LNCaP clone FGC (cell line): Measurements from ENCODE around the genes REG1A, LRRTM1 and TMSB10.

- RRBS, 2 experiments, result no CpG with 5 or more reads among the region's 3 CpGs
These were observed 58.3 kb downstream of the HK2 start for GRCh38 chr2:74892128-74892683.

GRCh38 chr2:74918982-74919276 lies 39.5 kb upstream of the POLE4 start:
- RRBS, 2 experiments, result no CpG with 5 or more reads among the region's 5 CpGs

- RRBS, 2 experiments, result no CpG with 5 or more reads among the region's 5 CpGs
These were observed 144.0 kb downstream of the EVA1A start for GRCh38 chr2:75416456-75417355.

GRCh38 chr2:75518616-75519076 lies 42.1 kb downstream of the EVA1A start:
- RRBS, 2 experiments, result no CpG with 5 or more reads among the region's 5 CpGs

DNA sequence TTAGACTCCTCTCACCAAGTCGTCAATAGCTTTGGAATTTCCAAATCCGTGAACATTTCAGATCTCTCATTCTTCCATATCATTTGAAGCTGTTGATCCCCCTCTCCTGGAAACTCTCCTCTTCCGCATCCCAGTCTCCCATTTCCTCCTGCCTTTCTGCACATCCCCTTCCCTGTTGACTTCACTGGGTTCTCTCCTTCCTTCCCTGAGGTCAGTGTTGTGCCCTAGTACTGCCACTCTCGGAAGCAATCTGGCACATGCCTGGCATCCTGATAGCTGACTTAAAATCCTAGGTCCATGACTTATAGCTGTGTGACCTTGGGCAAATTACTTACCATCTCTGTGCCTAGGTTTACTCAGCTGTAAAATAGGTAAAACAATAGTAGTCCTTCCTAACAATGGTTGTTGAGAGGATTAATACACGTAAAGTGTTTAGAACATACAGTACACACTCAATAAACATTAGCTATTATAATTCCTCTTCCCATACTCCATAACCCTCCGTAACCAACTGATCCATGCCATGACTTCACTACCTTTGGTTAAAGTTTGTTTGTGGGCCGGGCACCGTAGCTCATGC lies 9.3 kb downstream of the EVA1A start:
- RRBS, 2 experiments, result no CpG with 5 or more reads among the region's 8 CpGs

- RRBS, 2 experiments, result no CpG with 5 or more reads among the region's 2 CpGs
These were observed 30.2 kb downstream of the GCFC2 start for GRCh38 chr2:75680365-75681103.

DNA sequence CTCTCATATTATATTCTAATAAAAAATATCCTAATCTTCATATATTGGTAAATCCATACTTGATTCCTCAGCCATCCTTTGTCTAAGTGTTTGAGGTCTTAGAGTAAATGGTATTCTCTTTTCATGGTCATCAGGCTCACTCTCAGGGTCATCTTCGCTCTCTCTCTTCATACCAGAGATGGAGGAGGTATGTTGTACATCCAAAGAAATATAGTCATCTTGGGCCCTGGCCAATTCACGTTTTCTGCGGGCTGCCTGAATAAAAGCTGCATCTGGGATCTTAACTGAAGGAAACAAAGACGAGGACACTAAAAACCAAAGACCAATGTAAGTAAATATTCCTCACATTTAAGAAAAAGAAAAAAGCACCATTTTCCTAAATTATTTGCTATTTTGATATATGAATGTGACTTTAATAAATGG lies 8.6 kb downstream of the GCFC2 start:
- RRBS, 2 experiments, result no CpG with 5 or more reads among the region's 4 CpGs

DNA sequence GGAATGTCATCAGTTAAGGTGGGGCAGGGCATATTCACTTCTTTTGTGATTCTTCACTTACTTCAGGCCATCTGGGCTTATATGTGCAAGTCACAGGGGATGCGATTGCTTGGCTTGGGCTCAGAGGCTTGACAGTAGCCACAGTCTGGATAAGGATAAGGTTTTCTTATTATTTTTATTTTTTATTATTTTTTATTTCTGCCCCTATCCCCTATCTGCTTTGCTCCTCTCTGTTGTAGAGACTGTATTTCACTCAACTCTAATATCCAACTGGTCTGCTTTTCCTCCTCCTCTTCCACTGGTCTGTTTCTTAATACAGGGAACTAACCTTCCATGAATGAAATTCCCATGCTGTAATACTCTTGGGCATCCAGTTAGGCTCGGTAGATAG lies 868.9 kb upstream of the GCFC2 start:
- RRBS, 2 experiments, result no CpG with 5 or more reads among the region's 2 CpGs

DNA sequence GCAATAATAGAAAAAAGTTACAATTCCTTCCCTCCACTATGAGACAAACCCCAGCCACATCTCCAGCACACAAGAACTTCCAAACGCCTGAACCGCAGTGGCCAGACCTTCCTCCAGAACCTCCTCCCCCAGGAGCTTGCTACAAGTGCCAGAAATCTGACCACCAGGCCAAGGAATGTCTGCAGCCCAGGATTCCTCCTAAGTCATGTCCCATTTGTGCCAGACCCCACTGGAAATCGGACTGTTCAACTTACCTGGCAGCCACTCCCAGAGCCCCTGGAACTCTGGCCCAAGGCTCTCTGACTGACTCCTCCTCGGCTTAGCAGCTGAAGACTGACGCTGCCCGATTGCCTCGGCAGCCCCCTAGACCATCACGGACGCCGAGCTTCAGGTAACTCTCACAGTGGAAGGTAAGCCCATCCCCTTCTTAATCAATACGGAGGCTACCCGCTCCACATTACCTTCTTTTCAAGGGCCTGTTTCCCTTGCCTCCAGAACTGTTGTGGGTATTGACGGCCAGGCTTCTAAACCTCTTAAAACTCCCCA lies 431.6 kb downstream of the LRRTM4 start:
- RRBS, 2 experiments, result no CpG with 5 or more reads among the region's 13 CpGs

- RRBS, 2 experiments, result no CpG with 5 or more reads among the region's 6 CpGs
These were observed 8.9 kb downstream of the LRRTM4 start for GRCh38 chr2:77513213-77513723.

- RRBS, 2 experiments, result no CpG with 5 or more reads among the region's 4 CpGs
These were observed 403.9 kb upstream of the REG3G start for GRCh38 chr2:78621691-78621905.

DNA sequence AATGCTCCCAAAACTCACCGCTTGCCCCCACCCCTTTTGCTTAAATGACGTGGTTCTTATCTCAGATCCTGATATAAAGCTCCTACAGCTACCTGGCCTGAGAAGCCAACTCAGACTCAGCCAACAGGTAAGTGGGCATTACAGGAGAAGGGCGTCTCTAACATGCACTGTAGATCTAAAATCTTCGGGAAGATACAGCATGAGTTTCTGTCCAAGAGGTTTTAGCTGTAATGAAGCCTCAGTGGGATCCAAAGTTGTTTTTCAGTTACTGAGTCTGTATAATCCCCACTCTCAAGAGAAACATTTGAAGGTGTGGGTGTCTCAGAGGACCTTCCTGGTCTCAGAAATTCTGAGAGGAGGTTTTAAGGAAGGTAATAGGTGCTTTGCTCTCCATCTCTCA lies at the start of gene REG1A:
Gene REG1A, plus strand, starts transcription at position 101 of the 400 bp plus-strand sequence.
- RRBS, 2 experiments, result no CpG with 5 or more reads among the region's 4 CpGs

DNA sequence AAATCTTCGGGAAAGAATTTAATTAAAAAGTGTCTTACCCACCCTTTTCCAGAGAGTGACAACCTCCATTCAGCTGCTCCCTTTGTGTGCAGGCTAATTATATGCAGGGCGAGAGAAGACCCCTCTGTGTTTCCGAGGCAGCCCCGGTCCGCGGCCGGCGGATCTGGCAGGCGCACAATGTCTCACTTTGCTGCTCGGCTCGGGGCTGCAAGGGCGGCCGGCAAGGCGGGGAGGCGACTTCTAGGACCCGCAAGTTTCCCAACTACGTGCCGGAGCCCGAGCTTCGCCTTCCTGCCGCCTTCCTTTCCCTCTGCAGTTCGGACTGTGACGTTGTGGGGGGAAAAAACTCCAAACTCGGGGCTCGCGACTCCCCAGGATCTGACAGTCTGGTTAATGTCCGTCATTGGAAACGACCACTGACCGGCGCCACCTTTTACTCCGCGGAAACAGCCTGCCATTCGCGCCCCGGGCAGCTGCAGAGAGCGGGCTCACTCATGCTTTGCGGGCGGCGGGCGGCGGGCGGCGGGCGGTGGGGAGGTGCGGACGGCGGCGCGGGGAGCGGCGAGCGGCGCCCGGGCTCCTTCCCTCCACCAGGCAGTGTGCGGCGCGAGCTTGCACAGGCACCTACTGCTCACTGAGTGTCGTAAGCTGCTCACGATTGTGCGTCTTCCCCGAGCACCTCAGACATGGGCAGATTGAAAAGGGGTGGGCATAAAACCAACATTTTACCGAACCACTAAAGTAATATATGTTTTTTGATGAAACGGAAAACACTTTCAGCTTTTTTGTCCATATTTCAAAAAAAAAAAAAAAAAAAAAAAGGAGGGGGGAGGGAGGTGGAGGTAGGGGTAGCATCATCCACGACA lies at the start of gene LRRTM1:
Gene LRRTM1, minus strand, starts transcription at position 643 of the 866 bp plus-strand sequence.
- RRBS, 2 experiments, result 5 to 16% methylated on average over 29 to 32 of the region's 64 CpGs

GRCh38 chr2:81466702-81467817 lies 1162.5 kb upstream of the LRRTM1 start:
- RRBS, 2 experiments, result 30 to 51% methylated on average over 5 to 13 of the region's 51 CpGs

- RRBS, 2 experiments, result no CpG with 5 or more reads among the region's 4 CpGs
These were observed 48.0 kb downstream of the TRABD2A start for GRCh38 chr2:84832894-84833368.

GRCh38 chr2:84839939-84840882 lies 40.7 kb downstream of the TRABD2A start:
- RRBS, 2 experiments, result no CpG with 5 or more reads among the region's 7 CpGs

DNA sequence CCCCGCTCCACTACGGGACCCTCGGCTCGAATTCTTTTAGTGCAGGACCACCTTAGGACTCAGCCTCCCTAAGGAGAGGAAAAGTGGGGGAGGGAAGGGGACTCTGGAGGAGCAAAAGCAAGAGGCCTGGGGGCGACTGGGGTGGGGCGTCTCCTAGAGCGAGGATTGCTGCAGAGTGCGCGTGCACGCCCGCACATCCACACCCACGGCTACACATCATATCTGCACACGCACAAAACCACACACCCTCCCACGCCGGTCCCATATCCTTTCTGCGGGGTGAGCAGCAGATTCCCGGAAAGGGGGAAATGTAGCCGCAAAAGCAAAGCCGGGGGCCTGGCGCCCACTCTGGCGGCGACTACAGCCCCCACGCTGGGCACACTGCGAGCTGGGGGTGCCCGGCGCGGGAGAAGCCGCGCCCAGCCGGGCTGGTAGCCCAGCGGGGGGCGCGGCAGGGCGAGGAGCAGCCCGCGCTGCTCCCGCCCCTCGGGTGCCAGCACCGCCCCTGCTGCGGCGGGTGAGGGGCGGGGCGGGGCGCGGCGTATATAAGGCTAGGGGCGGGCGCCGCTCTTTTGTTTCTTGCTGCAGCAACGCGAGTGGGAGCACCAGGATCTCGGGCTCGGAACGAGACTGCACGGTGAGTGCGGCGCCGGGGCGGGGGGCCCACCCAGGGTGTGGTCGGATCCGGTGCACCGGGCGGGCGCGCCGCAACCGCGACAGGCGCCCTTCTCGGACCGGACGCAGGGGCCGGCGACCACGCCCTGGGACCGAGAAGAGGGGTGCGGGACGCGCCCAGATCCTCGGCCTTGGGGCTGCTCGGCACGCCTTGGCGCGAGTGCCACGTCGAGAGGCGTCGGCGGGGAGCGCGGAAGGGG lies at the start of gene TMSB10:
Gene TMSB10, plus strand, starts transcription at position 575 of the 875 bp plus-strand sequence.
- RRBS, 2 experiments, result 1 to 2% methylated on average over 17 to 20 of the region's 91 CpGs

DNA sequence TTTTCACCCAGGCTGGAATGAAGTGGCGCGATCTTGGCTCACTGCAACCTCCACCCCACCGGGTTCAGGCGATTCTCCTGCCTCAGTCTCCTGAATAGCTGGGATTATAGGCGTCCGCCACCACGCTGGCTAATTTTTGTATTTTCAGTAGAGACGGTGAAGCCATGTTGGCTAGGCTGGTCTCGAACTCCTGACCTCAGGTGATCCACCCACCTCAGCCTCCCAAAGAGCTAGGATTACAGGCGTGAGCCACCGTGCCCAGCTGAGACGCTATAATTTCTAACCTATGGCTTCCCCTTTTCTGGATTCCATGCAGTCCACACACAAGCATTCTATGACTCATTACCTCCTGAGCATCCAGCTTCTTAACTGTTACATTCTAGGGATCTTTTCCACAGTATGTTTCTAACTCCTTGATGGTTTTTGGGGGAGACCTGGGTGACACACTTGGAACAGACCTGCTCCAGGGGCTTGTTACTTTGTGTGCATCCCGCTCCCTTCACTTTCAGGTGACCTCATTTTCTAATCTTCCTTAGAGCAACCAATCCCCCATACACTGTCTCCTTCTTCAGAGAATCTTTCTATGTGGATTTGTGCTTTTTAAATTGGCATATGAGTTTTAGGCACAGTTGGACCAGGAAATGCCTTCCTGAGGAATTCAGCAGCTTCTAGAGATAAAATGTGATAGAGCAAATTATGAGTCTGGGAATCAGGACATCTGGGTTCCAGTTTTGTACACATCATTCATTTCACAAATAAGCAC lies 11.8 kb upstream of the KCMF1 start:
- RRBS, 2 experiments, result no CpG with 5 or more reads among the region's 13 CpGs

GRCh38 chr2:84989112-84989622 lies 18.2 kb downstream of the KCMF1 start:
- RRBS, 2 experiments, result no CpG with 5 or more reads among the region's 1 CpG